Measurements from ENCODE around the genes REEP1 and RMND5A.

GRCh38 chr2:85544236-85545201 is 5.6 kb downstream of the MAT2A start:
- PRO-cap, result no peak

GRCh38 chr2:85546644-85547633 is 8.0 kb downstream of the MAT2A start:
- PRO-cap, result no peak

DNA sequence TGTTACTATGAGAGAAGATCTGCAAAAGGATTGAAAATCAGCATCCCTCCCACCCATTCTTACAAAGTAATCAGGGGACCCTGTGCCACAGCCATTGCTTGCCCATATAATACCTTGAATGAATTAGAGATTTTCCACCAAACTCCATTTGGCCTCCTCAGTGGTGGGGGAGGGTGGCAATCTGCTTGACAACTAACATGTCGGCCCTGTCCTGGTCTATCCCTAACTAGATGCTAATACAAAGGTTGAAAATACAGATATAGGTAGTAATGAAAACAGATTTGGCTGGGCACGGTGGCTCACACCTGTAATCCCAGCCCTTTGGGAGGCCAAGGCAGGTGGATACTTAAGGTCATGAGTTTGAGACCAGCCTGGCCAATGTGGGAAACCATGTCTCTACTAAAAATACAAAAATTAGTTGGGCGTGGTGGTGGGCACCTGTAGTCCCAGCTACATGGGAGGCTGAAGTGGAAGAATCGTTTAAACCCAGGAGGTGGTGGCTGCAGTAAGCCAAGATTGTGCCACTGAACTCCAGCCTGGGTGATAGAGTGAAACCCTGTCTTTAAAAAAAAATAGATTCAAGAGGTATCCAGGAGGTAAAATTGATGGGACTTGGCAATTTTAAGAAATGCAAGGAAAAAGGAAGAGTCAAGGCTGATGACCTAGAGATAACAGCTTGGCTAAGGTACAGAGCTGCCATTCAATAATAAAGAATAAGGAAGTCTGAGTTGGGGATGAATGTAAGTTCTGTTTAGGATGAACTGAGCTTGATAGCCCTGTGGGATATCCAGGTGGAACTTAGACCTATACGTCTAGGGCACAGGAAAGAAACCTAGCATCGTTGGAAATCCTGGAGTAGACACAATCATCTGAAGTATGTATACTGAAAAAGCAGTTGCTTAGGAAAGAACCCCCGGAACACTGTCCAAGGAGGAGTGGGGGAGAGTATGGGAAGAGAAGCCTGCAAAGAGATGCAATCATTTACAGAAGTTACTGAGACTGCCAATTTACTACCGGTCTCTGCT is 9.0 kb downstream of the MAT2A start:
- PRO-cap, result no peak

GRCh38 chr2:85582377-85583013 is 1.7 kb upstream of the VAMP5 start:
- PRO-cap, result no peak

DNA sequence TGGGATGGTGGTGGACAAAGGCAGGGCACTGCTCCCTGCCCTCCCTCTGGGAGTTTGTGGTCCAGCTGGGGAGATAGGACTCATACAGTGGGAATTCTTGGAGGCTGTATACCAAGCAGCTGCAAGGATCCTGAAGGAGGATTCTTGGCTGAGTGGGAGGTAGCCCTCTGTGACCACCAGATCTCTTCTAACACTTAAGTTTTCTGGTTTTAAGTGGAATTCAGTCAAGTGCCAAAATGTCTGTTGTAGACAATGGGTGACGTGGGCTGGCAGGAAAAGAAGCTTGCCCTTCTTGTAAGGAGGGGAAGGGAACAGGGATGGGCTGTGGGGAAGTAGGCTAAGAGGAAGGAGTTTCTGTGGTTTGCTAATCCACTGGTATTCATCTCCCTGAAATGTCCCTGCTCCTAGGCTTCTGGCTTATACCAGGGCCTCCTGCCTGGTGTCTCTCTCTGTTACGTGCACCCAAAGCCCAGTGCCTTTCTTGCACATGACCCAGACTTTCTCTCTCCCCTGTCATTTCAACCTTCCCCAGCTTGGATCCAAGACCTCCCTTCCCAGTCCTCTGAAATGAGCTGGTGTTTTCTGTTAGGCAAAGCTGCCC is 5.1 kb upstream of the RNF181 start:
- PRO-cap, result no peak

DNA sequence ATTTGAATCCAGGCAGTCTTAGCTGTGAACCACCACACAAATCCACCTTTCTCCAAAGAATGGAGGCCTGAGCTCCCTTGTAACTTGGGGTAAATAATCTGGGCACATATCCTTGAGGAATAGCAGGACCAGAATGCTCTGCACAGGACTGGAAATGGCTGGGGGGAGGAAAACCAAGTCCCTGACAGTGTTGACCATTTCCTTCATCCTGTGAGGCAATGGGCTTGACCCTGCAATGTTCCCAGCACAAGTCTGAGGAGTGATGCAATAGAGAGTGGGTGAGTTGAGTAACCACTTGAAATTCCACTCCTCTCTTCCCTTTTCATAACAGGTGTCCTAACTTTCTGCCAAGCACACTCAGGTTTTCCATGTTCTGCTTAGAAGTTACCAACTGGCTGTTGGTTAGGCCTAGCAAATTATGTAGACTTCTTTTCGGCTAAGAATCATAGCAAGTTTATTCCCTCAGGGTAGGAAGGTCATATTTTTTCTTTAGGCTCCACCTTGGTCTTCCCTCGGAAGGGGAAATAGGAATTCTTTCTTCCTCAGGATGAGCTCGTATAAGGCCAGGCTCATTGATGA is 11.4 kb downstream of the GNLY start:
- PRO-cap, result no peak

DNA sequence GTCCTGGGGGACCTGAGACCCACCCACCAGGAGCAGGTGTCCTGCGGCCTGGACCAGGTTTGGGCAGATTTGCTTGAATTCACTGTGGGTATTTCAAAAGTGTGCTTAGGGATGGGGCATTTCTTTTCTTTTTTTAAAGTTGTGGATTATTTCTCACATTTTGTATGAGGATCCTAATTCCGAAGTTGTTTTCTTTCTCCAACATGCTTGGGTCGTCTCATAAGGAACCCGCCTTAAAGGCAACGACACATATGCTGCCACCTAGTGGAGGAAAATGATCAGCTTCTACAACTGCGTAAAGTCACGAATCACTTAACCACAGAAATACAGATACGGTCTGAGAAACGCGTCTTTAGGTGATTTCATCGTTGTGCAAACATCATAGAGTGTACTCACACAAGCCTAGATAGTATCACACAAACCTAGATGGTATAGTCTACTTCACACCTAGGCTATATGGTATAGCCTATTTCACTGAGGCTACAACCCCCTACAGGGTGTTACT is 13.0 kb downstream of the GNLY start:
- PRO-cap, result no peak

- PRO-cap, result no peak
Observed at GRCh38 chr2:86080365-86081064, 25.2 kb downstream of the POLR1A start.

DNA sequence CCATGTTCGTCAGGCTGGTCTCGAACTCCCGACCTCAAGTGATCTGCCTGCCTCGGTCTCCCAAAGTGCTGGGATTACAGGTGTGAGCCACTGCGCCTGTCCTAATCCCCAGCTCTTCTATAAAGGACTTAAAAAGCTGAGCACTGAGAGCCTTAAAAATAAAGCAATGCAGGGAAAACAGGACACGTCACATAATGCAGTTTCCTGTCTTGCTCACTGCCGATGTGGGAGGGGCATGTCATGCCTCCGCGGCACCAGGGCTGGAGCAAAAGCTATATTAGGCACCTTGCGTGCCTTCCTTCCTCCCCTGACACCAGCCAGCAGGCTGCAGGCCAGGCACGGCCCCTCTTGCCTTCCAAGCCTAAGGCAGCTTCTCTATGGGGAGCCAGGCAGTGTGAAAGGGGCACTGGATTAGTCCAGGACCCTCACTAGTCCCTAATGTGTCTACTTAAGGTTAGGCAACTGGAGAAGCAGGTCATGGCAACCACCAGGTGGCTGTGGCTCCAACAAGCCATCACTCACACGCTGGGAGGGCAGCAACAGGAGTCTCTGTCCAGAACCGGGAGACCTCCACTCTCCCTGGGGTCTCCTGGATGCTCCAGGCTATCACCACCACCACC is 26.3 kb downstream of the MRPL35 start:
- PRO-cap, result bidirectional peak, plus-strand start at position 320 of the sequence, minus-strand start at position 226 of the sequence

DNA sequence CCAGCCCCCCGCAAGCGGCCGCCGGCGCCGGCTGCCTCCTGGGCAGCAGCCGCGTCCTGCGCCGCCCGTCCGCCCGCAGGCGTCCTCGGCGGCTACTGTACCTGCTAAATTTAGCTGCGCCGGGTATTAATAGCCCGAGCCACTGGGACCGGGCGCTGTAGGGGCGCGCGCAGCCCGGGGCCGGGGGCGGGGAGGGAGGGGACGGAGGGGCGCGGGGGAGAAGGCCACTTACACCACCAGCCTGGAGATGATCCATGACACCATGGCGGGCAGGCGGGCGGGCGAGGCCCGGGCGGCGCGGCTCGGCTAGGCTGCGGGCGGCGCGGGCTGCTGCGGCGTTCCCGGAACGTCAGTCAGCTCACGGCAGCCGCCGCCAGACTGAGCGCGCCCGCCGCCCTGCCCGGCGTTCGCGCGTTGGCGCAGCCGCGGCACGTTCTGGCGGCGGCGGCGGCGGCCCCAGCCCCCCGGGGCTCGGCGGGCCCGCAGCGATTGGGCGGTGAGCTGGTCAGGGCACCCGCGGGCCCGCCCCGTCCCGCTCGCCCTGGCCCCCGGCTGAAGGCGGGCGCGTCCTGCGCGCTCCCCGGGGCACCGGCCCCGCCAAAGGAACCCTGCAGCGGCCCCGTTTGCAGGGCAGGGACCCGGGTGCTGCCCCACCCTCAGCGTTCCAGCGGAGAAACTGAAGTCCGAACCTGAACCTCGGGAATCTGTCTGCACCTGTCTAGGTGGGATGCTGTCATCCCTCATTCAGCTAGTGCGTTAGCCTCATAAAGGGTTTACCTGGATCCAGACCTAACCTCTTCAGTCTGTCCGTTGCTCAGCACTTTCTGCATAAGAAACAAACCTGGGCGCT is at the start of gene REEP1:
Gene REEP1 (minus strand): TSS at position 380 of the 850 bp plus-strand sequence.
- PRO-cap, result bidirectional peak, plus-strand start at position 129 of the sequence, minus-strand start at position 99 of the sequence; bidirectional peak, plus-strand start at position 467 of the sequence, minus-strand start at position 380 of the sequence

GRCh38 chr2:86557219-86558352 is 5.7 kb downstream of the CHMP3 start:
- PRO-cap, result no peak

- PRO-cap, result no peak
Observed at GRCh38 chr2:86627962-86628683, 4.5 kb upstream of the RNF103 start.

GRCh38 chr2:86719565-86720479 is at the start of gene RMND5A:
RMND5A (plus strand) TSS chr2:86720291.
- PRO-cap, result bidirectional peak, plus-strand start at chr2:86719961, minus-strand start at chr2:86719793; unidirectional peak, plus-strand start at chr2:86720299; unidirectional peak, plus-strand start at chr2:86720387

DNA sequence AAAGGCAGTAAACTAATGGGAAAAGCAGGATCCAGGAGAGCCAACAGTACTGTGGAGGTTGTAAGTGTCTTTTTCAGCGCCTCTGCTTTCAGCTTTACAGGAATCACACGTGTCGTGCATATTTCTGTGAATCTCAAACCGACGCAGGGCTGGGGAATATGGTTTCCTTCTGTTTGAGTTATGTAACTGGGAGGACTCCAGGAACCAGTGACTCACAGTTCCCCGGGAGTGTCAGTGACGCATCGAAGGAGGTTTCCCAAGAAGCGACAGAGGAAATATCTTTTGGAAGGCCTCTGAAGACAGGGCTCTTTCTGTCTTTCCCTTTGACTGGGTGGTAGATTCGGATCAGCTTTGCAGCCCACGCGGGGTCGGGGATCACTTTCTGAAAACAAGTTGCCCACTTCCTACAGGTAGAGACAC is 24.4 kb downstream of the CD8B start:
- PRO-cap, result no peak

GRCh38 chr2:87343416-87343832 is 321.8 kb upstream of the PLGLB1 start:
- PRO-cap, result no peak

- PRO-cap, result no peak
Observed at GRCh38 chr2:87476742-87477385, 271.0 kb upstream of the PLGLB2 start.

DNA sequence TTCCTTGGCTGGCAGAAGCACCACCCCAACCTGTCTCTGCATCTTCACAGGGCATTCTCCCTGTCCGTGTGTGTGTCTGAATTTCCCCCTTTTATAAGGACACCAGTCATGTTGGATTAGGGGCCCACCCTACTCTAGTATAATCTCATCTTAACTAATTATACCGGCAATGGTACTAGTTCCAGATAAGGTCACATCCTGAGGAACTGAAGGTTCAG is 175.9 kb upstream of the PLGLB2 start:
- PRO-cap, result no peak

- PRO-cap, result no peak
Observed at GRCh38 chr2:87636768-87637258, 111.1 kb upstream of the PLGLB2 start.

DNA sequence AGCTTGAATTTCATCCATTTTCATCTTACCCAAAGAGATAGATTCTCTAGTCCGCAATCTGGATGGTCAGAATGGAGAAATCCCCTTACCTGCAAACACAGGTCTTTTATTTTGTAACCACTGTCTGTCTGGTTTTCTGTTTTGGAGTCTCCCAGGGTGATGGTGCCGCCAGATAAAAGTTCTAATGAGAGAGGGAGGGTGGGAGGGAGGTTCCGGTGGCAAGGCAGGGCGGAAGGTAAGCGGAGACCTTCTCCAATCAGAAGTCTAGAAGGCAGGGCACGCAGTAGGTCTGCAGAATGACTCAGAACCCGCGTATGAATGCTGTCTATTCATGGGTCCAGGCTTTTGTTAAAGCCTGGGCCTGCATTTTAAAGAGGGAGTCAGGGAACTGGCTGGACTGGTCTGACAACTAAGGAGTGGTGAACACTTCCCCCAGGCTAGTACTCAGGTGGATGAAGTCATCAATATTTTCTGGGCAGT is 85.6 kb upstream of the PLGLB2 start:
- PRO-cap, result no peak

- PRO-cap, result no peak
Observed at GRCh38 chr2:88099660-88100348, 28.1 kb downstream of the FABP1 start.